Iris pigment epithelial cell (primary cell): ENCODE results near the genes DHRS12, ATP7B and PRR20A.

DNA sequence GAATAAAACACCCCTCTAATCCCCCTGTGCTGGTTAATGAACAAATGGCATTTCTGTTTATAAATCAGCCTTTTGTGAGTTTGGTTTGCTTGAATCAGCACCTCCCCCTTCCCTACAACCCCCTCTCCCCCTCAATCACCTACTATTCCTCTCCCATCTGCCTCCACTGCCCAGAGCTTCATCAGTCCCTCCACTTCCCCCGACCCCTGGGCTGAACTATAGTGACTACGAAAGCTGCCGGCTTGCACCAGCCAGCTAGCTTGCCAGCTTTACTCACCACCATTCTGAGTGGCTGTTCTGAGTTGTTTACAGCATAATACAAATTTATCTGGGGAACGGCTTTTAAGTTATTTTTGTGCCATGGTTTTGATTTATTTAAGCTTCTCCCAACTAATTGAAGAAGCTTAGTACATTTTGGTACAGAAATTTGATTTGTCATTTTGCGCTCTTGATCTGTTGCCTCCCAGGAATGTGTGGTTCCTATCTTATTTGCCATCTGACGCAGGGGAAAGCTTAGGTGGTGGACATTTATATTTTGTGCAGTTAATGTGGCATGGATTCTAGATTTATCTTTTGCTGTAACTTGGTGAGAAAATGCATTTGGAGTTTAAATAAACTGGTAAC lies 41.7 kb upstream of the WDFY2 start:
- RRBS = no CpG with 5 or more reads among the region's 6 CpGs

- RRBS = no CpG with 5 or more reads among the region's 5 CpGs
Measured at GRCh38 chr13:51637848-51638412, 53.7 kb downstream of the WDFY2 start.

- RRBS = no CpG with 5 or more reads among the region's 5 CpGs
Measured at GRCh38 chr13:51739524-51739956, 64.4 kb downstream of the DHRS12 start.

DNA sequence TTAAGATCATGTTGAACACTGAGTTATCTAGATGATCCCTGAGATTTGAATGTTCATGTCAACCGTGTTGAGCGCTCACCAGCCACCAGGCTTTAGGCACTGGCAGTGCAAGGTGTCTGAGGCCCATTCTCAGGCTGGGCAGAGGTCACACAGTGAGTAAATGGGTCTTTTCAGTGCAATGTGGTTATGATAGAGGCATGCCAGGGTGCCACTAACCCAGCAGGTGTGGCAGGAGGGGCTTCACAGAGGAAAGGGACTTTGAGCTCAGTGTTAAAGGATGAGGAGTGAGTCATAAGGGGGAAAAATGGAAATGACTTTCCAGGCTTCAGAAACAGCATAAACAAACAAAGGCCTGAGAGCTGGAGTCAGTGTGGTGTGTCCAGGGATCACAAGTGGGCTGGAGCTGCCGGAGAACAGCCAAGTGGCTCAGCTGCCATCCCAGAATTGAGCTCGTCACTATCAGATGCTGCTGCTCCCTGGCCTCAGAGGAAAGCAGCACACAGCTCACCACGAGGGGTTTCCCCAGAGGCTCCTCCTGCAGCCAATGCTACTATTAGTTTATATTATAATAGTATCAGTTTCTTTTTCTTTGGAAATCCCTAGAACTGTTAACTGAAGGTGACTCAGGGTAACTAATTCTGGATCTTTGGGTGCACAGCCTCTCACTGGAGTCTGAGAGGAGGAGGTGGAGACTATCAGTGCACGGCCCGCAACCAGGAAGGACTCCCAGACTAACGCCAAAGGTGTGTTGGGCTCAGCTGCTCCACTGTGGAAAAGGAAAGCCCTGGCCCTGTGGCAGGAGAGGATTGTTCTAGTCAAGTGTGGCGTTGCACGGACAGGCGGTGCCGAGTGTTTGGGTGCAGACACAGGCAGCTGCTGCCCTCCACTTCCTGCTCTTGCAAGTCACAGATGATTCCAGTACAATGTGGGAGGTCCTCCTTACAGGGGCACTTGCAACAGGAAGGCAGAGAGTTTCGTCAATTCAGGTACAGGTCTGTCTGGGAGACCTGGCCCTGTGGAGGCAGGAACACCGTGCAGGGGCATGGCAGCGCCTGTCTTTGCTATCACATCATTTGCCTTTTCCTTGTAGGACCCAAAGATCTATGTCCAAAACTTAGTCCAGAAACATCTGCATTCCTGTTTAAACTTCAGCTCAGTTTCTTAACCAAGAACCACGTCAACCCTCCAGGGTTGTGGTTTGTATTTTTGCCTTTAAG lies 39.4 kb downstream of the DHRS12 start:
- RRBS = no CpG with 5 or more reads among the region's 16 CpGs

GRCh38 chr13:51770997-51772406 lies 32.5 kb downstream of the DHRS12 start:
- RRBS = 43% methylated on average over 1 of the region's 36 CpGs

GRCh38 chr13:51803287-51804410 lies at the start of gene DHRS12:
DHRS12 (minus strand) TSS chr13:51804163.
- RRBS = 1% methylated on average over 22 of the region's 104 CpGs

DNA sequence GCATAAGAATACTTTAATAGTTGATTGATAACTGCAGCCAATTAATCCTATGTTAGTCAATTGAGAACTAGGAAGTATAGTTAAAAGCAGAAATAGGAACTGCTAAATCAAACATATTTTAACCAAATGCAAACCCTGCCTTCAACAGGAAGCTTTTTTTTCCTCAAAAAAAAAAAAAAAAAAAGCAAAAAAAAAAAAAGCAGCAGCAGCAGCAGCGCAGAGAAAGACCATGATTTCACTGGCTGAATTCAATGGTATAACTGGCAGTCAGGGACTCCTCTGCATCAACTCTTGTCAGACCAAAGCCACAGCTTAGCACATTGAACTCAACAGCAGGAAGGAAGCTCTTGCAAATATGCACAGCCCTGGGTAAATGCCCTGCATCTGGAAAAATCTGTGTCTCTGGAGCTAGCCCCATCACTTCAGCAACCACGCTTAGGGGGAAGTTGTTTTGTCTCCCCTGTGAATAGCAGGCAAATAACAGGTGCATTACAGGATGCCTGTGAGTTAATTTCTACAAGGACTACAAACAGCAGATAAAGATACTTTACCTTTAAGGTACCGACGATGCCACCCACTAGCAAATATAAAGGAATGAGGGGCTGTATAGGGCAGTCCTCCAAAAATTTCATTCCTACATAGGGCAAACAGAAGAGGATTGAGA lies 17.7 kb upstream of the DHRS12 start:
- RRBS = no CpG with 5 or more reads among the region's 4 CpGs

- RRBS = no CpG with 5 or more reads among the region's 7 CpGs
Measured at GRCh38 chr13:51995180-51995872, 15.9 kb downstream of the ATP7B start.

DNA sequence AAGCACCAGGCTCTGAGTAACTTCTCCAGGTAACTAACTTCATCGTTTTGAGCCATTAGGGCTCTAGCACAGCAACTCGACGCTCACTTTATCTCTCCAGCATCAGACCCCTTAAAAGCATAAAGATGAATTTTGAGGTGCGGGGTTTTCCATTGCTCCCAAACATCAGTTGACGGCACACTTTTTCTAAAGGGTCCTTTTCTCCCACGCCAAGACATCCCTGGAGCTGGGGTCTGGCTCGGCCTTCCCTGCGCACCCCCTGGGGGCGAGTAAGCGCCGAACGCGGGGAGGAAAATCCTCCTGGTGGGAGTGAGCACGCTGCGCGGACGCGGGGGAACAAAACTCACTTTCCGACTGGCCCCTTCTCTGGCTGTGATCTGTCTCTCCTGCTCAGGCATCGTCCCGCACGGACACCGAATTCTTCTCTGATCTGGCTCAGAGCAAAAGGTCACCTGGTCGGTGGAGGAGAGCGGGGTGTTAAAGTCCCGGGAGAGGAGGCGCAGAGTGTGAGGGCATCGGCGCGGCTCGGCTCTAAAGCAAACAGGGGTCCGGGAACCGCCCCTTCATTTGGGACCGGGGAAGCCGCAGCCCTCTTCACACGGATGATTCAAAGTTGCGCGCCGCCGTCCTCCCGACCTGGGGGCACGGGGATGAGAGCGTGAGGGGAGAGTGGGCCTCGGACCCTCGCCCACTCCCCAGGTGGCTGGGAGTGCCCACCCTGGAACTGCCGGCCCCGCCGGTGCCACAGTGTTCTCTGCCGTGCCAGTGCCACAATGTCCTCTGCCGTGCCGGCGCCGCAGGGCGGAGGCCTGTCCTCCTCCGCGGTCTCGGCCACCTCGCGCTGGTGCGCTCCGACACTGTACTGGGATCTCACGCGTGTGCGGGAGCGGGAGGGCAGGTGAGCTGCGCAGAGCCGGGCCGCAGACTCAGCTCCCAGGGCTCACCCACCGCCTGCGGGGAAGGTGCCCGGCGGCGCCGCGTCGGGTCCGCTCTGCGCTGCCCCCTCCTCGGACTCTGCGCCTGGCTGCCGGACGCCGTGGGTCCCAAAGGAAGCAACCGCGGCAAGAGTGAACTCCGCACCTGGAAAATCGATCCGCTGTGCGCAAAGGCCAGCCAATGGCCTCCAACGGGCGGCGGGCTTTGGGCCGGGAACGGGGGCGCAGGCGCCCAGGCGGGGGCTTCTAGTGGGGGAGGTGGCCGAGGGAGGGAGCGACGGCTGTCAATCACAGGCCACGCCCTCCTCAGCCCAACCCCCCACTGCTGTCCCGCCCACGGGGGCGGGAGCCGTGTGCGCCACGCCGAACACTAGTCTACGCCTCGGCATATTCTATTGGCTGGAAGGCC lies at the start of gene ATP7B:
Gene ATP7B, minus strand, starts transcription at position 511 of the 1,344 bp plus-strand sequence.
- RRBS = 2% methylated on average over 30 of the region's 110 CpGs

DNA sequence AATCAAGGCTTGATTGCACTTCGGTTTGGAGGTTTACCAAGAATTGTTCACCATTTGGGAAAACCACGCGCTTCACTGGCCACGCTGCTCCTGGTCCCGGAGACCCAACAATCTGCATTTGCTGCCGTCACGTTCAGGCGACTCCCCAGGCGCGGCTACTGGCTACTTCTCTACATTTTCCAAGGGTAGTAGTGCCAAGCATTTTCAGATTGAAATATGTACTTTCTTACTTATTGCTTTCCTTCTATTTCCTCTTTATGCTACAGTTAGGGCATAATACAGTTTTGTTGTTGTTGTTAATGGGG lies 694 bp downstream of the NEK5 start:
- RRBS = no CpG with 5 or more reads among the region's 10 CpGs

GRCh38 chr13:52158688-52159112 lies 697 bp downstream of the NEK3 start:
- RRBS = no CpG with 5 or more reads among the region's 15 CpGs

- RRBS = no CpG with 5 or more reads among the region's 9 CpGs
Measured at GRCh38 chr13:52454389-52454865, 851 bp upstream of the CKAP2 start.

DNA sequence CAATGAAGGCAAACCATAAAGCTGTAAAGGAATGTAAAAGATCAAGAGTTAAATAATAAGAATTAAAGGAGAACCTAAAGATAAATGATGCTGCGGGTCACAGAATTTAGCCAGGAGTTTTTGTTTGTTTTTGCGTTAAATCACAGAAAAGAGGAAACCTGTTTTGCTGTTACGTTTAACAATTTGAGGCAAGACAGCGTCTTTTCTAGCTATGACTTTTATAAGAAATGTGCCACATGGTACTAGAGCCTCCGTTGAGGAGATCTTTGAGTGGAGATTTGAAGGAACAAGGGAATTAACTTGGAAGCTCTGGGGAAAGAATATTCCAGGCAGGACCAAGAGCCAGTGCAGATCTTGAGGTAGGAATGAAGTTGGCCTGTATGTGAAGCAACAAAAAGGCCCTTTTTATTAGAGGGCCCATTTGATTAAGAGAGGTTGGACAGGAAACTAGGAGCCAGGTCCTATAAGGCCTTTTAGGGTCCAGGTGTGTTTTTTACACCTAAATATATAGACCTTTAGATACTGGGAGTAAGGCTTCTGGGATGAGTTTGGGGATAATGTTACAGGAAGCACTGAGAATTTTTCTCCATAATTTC lies 1.2 kb downstream of the SUGT1 start:
- RRBS = no CpG with 5 or more reads among the region's 5 CpGs

DNA sequence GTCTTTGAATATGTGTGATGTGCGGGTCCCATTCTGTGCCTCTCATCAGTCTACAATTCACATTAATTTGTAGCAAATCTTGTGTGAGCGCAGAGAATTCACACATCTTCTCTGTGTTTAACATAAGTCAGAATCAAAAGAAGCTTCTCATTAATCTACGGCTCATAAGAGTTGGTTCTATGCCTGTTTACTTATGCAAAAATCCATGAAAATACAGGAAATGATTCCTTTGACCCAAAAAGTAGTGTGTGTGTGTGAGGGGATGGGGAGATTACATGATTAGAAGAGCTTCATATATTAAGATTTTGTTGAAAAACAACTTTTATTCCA lies 1094.4 kb downstream of the OLFM4 start:
- RRBS = no CpG with 5 or more reads among the region's 3 CpGs

DNA sequence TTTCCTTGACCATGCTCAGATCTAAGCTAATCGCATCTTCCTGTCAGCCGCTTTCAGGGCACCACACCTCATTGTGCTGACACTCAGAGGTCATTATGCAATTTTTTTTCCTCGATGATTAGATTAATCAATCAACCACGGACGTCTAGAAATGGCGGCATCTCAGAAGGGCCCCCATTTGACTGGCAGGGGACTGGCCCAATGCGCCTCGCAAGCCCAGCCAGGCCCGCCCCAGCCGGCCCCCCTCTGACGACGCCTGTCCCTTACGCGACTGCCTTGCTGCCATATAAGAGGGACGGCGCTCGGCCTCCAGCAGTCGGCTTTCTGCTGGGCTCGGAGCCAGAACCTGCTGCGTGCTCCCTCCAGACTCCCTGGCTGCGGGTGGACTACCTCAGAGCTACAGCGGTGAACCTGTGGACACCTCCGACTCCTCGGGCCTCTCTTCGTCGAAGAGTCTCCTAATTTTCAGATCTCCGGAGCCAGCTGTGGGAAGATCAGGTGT lies at the start of gene PRR20A:
Gene PRR20A, plus strand, starts transcription at position 285 of the 502 bp plus-strand sequence.
- RRBS = no CpG with 5 or more reads among the region's 27 CpGs

DNA sequence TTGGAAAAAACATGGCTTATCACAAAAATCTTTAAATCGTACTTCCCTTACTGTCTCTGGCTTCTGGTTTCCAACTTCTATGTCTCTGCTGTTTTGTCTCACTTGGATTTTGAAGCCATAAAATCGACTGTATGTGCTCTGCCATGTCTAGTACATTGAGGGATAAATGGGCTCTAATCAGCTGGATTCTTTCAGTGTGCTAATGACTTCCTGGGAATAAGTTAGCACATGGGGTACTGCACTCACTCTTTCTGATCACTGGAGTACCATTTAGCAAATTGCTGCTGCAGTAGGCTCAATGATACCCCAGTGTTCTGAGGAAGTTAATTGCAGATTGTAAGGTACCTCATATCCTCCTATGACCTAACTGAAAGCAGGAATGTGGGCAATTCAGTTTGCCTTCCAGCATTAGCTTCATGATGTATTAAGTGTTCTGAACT lies 229.2 kb downstream of the PCDH17 start:
- RRBS = no CpG with 5 or more reads among the region's 2 CpGs

- RRBS = no CpG with 5 or more reads among the region's 6 CpGs
Measured at GRCh38 chr13:59336959-59337668, 826.6 kb downstream of the DIAPH3 start.

GRCh38 chr13:59666367-59667027 lies 497.2 kb downstream of the DIAPH3 start:
- RRBS = no CpG with 5 or more reads among the region's 9 CpGs

- RRBS = no CpG with 5 or more reads among the region's 10 CpGs
Measured at GRCh38 chr13:59750781-59751564, 412.8 kb downstream of the DIAPH3 start.

DNA sequence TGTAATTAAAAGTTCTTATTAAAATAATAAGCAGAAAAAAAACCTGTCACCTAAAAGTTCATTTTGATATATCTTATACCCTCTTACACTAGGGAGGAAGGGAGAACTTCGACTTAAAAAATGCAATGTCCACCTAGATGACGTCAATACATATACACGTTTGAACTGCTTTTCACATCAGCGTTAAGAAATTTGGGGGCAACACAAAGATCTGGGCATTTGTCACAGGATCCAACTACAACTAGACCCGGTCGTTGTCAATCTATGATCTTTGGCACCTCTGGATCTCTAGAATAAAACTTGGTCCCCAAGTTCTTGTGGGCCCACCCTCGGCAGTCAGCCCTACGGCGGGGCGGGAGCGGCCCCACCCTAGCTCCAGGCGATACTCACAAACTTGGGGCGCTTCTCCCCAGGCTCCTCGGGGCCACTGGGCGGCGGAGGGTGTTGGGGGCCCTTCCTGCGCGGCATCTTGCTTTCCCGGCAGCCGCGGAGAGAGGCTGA lies 481 bp downstream of the DIAPH3 start:
- RRBS = 5% methylated on average over 3 of the region's 21 CpGs